H1 (cell line): ENCODE measurements around a stretch of chr14.

DNA sequence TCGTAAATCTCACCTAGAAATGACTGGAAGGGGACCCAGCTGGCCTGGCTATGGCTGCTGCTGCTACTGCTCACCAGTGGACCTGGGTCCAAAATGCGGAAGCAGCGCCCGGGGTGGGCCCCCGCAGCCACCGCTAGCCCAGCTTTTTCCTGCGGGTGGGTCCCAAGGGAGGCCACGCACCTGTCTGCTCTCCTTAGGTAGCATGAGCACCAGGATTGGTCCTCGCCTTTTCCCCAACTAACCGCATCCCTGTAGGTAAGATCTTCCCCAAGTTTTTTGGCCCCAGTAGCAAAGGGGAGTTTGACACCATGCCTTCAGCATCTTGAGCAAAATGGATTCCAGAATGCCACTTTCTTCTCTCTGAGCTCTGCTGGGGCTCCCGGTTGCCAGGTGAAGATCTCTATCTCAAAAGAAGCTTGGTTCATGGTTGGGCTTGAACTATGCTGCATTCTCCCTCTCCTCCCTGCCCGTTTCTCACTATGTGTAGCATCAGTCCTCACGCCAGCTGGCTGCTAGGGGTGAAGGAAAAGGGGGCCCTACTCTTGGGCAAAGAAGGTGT lies 1.1 kb downstream of the TTC9 start:
- RRBS, result no CpG with 5 or more reads among the region's 13 CpGs
CAGE:
- cytosol, long polyA plus RNA, result no peak
- long polyA plus RNA, result no peak
- nucleus, long polyA plus RNA, result no peak

- RRBS, result no CpG with 5 or more reads among the region's 28 CpGs
CAGE:
- cytosol, long polyA plus RNA, result no peak
- long polyA plus RNA, result no peak
- nucleus, long polyA plus RNA, result no peak
Observed at GRCh38 chr14:70732701-70733420, 76.5 kb downstream of the MAP3K9 start.

GRCh38 chr14:70811538-70812194 lies 2.4 kb upstream of the MAP3K9 start:
- RRBS, result no CpG with 5 or more reads among the region's 4 CpGs
CAGE:
- cytosol, long polyA plus RNA, result no peak
- long polyA plus RNA, result no peak
- nucleus, long polyA plus RNA, result no peak

GRCh38 chr14:71116491-71117392 lies 203.5 kb upstream of the SIPA1L1 start:
- RRBS, result no CpG with 5 or more reads among the region's 8 CpGs
CAGE:
- cytosol, long polyA plus RNA, result no peak
- long polyA plus RNA, result no peak
- nucleus, long polyA plus RNA, result no peak

DNA sequence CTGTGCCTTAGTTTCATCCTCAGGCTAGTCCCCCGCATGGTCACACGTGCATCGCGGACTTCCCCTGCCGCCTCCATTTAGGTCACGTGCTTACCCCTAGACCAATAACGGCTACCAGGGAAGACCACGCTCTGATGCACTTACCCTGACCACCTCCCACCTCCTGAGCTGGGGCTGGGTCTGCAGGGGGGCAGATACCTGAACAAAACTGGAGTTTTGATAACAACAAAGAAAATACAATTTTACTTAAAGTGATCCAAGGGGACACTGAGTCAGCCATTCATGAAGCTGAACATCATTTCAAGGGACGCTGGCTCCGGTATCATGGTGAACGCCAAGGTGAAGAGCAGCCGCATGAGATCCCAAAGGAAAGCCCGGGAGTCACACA lies 138.9 kb upstream of the SIPA1L1 start:
- RRBS, result over 99% methylated on average over 4 of the region's 13 CpGs
CAGE:
- cytosol, long polyA plus RNA, result no peak
- long polyA plus RNA, result no peak
- nucleus, long polyA plus RNA, result no peak

DNA sequence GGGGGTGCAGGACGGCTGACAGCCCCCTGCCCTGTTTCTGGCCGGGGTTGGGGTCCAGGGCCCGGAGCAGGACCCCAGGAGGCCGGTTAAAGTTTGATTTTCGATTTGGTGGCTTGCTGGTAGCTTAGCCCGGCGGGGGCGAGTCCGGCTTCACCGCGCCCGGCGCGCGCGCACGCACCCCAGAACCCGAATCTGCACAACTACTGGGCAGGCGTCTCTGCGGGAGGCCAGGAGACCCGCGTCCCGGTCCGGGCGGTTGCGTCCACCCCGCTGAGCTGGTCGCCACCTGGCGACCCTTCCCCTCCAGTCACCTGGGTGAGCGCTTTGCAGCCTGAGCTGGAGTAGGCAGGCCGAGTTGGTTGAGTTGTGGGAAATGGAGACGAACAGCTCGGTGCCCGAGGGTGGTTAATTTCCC lies 948 bp downstream of the SIPA1L1 start:
- RRBS, result under 1% methylated on average over 14 of the region's 34 CpGs
CAGE:
- cytosol, long polyA plus RNA, result no peak
- long polyA plus RNA, result no peak
- nucleus, long polyA plus RNA, result no peak

DNA sequence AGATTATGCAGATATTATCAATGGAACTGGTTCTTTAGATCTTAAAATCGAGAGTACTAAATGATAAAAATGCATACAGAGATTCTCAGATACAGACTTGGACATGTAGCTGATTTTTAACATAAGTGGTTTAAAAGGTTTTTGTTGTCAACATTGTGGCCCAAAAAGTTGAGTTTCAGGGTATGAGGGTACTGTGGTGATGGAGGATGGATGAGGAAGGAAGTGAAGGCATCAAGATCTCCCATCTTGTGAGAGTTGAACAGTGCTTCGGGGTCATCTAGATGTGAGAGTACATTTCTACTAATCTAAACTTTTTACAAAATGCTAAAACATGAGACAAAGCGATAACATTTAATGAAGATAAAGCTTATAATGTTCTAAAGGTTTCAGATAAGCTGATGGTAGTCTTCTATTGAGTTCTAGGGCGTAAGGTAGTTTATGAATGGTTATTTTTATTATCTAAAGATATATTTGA lies 39.6 kb downstream of the SIPA1L1 start:
- RRBS, result no CpG with 5 or more reads among the region's 4 CpGs
CAGE:
- cytosol, long polyA plus RNA, result no peak
- long polyA plus RNA, result no peak
- nucleus, long polyA plus RNA, result no peak

DNA sequence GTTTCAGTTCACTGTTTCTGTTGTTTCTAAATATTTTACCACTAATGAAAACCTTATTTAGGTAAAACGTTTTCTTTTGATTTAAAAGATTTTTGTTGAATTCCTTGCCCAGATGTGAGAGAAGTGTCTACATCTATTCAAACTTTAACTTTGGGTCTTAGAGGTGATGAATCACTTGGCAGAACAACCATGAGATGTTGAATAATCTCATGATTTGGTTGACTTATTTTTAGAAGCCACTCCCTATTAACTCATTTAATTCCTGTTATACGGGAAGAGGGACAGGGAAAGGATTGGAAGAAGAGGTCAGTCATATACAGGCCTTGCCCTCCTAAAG lies 119.4 kb downstream of the SIPA1L1 start:
- RRBS, result no CpG with 5 or more reads among the region's 2 CpGs
CAGE:
- cytosol, long polyA plus RNA, result no peak
- long polyA plus RNA, result no peak
- nucleus, long polyA plus RNA, result no peak

DNA sequence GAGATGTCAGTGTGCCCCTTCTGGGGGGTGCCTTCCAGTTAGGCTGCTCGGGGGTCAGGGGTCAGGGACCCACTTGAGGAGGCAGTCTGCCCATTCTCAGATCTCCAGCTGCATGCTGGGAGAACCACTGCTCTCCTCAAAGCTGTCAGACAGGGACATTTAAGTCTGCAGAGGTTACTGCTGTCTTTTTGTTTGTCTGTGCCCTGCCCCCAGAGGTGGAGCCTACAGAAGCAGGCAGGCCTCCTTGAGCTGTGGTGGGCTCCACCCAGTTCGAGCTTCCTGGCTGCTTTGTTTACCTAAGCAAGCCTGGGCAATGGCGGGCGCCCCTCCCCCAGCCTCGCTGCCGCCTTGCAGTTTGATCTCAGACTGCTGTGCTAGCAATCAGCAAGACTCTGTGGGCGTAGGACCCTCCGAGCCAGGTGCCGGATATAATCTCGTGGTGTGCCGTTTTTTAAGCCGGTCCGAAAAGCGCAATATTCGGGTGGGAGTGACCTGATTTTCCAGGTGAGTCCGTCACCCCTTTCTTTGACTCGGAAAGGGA lies 83.9 kb upstream of the RGS6 start:
- RRBS, result no CpG with 5 or more reads among the region's 17 CpGs
CAGE:
- cytosol, long polyA plus RNA, result no peak
- long polyA plus RNA, result no peak
- nucleus, long polyA plus RNA, result no peak

- RRBS, result no CpG with 5 or more reads among the region's 10 CpGs
CAGE:
- cytosol, long polyA plus RNA, result no peak
- long polyA plus RNA, result no peak
- nucleus, long polyA plus RNA, result no peak
Observed at GRCh38 chr14:72451617-72451999, 442.3 kb downstream of the DPF3 start.

- RRBS, result no CpG with 5 or more reads among the region's 27 CpGs
CAGE:
- cytosol, long polyA plus RNA, result no peak
- long polyA plus RNA, result no peak
- nucleus, long polyA plus RNA, result no peak
Observed at GRCh38 chr14:72617146-72618263, 276.4 kb downstream of the DPF3 start.

- RRBS, result no CpG with 5 or more reads among the region's 1 CpG
CAGE:
- cytosol, long polyA plus RNA, result no peak
- long polyA plus RNA, result no peak
- nucleus, long polyA plus RNA, result no peak
Observed at GRCh38 chr14:72639542-72639888, 254.4 kb downstream of the DPF3 start.

DNA sequence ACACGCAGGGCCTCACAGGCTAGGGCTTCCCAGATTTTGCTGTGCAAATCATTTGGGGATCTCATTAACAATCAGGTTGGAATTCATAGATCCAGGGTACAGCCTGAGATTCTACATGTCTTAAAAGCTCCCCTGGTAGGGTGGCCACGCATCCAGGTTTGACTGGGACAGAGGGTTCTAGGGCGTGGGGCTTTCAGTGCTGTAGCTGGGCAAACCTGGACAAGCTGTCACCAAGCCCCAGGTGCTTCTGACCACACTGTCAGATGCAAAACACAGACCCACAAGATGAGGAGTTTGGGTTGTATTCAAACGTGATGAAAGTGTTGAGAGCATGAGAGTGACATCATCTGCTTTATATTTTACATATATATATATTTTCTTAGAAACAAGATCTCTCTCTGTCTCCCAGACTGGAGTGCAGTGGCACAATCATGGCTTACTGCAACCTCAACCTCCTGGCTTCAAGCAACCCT lies 210.2 kb downstream of the DPF3 start:
- RRBS, result no CpG with 5 or more reads among the region's 4 CpGs
CAGE:
- cytosol, long polyA plus RNA, result no peak
- long polyA plus RNA, result no peak
- nucleus, long polyA plus RNA, result no peak

- RRBS, result no CpG with 5 or more reads among the region's 10 CpGs
CAGE:
- cytosol, long polyA plus RNA, result no peak
- long polyA plus RNA, result no peak
- nucleus, long polyA plus RNA, result no peak
Observed at GRCh38 chr14:72714700-72715141, 179.2 kb downstream of the DPF3 start.

DNA sequence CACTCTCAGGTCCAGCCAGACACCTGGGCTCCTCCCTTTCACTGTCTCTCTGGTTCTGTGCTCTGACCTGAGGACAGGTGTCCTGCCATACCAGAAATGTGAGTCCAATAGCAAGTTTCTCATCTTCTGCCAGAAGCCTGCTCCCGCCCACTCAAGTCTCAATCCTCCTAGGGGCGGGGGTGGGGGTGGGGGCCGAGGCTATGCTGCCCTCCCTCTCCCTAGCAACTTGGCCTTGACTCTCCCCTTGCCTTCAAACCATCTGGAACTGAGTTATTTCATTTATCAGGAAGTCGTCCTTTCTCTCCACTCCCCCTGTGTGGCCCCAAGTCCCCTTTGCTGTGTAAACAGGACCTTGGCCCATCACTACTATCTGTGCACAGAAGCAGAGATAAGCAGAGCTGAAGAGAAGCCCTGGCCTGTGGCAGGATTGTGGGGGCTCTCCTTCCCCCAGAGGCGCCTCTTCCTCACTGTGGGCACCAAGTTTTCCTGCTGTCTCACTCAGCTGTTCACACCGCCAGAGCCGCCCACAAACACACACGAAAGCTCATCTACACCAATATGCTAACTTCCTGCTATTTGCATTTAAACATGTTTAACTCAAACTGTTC lies 117.1 kb downstream of the DPF3 start:
- RRBS, result no CpG with 5 or more reads among the region's 8 CpGs
CAGE:
- cytosol, long polyA plus RNA, result no peak
- long polyA plus RNA, result no peak
- nucleus, long polyA plus RNA, result no peak

- RRBS, result no CpG with 5 or more reads among the region's 19 CpGs
CAGE:
- cytosol, long polyA plus RNA, result no peak
- long polyA plus RNA, result no peak
- nucleus, long polyA plus RNA, result no peak
Observed at GRCh38 chr14:72812263-72812978, 81.5 kb downstream of the DPF3 start.

DNA sequence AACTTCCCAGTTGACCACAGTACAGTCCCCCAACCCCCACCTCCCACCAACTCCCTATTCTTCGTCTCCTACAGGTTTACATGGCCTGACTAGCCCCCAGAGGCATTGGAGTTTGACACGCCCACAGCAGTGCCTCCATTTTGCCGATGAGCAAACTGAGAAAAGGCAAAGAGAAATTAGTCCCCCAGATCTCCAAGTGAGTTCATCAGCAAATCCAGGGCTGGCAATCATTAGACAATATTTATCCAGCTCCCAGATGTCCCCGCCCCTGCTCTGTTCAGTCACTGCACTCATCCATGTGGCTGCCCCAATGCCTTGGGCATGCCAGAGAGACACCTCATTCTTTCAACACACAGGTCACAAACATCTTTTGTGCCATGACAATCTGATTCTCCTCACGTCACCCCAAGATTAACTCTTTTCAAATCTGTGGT lies 43.6 kb downstream of the DPF3 start:
- RRBS, result no CpG with 5 or more reads among the region's 5 CpGs
CAGE:
- cytosol, long polyA plus RNA, result no peak
- long polyA plus RNA, result no peak
- nucleus, long polyA plus RNA, result no peak

GRCh38 chr14:73115803-73116404 lies 20.4 kb upstream of the PSEN1 start:
- RRBS, result no CpG with 5 or more reads among the region's 7 CpGs
CAGE:
- cytosol, long polyA plus RNA, result no peak
- long polyA plus RNA, result no peak
- nucleus, long polyA plus RNA, result no peak

DNA sequence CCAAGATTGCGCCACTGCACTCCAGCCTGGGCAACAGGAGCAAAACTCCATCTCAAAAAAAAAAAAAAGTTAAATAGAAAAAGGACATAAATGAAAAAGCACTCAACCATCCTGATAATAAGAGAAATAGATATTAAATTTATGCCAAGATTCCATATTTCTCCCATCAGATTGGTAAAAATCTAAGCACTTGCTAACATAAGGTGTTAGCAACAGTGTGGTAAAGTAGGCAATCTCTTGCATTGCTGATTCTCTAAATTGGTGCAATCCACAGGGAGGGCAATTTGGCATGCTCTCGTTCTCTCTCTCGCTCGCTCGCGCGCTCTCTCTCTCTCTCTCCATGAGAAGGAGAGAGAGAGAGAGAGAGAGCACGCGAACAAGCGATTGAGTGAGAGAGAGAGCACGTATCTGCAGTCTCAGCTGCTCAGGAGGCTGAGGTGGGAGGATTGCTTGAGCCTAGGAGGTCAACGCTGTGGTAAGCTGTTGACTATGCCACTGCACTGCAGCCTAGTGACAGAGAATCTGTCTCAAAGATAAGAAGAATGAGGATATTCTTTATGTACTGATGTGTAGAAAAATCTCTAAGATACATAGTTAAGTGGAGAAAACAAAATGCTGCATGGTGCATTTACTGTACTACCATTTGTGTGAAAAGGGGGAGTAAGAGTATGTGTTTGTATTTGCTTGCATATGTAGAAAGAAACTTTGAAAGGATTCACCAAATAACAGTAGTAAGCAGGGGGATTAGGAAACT lies 26.0 kb downstream of the PSEN1 start:
- RRBS, result no CpG with 5 or more reads among the region's 12 CpGs
CAGE:
- cytosol, long polyA plus RNA, result no peak
- long polyA plus RNA, result no peak
- nucleus, long polyA plus RNA, result no peak

DNA sequence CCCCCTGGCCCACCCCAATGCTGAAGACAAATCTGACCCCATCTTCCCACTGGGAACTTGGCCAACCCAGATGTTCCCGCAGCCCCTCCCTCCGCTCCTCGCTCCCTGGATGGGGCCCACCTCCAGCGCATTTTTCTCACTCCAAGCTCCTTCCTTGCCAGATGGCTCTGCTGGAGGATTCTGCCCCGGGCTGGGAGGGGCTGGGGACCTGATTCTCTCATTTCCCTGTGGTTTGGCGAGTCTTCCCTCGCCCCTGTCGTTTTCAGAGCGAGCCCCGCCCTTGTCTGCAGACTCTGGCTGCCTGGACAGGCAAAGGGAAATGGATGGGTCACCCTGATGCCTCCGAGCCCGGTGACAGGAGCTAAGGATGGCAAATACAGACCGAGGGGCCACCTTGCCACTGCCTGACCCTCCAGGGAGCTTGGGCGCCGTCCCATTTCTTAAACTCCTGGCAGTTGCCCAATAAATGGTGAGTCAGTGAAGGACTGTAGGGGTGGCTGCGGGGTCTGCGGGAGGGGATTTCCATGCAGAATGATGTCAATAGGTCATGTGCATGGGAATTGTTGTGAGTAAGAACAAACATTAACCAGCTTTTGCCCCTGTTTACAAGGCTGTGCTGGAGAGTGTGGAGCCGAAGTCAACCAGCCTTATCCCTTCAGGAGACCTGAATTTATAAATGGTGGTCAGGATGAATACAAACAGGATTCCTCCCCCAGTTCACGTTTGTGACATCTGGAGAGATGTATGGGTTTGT lies 9.0 kb upstream of the PAPLN start:
- RRBS, result no CpG with 5 or more reads among the region's 19 CpGs
CAGE:
- cytosol, long polyA plus RNA, result no peak
- long polyA plus RNA, result no peak
- nucleus, long polyA plus RNA, result no peak